Measurements from ENCODE around the genes YJEFN3 and ZNF43.

GRCh38 chr19:19429105-19429643 lies 23.7 kb downstream of the GATAD2A start:
- PRO-cap, result no peak

DNA sequence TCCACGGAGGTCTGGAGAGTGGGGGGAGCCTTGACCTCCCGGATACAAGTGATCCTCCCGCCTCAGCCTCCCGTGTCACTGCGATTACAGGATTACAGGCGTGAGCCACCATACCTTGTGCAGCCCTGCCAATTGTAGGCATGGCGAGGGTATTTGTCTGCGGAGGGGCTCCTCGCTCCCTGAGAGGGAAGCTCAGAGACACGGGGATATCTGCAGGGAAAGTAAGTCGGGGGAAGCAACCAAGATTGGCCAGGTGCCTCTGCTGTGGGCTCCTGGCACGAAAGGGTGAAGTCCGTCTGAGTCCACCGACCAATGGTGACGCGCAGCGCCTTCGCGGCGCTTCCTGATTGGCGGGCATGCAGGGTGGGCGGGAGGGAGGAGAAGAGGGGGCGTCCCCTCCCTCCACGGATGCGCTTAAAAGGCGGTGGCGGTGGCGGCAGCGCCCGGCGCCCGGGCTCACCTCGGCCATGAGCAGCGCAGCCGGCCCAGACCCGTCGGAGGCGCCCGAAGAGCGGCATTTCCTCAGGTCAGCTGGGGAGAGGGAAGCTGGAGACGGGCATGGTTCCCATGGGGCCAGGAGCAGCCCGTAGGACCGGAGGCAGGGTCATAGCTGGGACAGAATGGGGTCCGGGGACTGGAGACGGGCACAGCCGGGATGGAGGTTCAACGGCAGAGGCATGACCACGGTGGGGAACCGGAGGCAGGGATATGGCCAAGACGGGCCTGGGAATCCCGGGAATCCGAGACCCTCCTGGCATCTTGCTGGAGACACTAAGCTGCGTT lies at the start of gene YJEFN3:
Gene YJEFN3, plus strand, starts transcription at position 446 of the 783 bp plus-strand sequence.
- PRO-cap, result no peak

DNA sequence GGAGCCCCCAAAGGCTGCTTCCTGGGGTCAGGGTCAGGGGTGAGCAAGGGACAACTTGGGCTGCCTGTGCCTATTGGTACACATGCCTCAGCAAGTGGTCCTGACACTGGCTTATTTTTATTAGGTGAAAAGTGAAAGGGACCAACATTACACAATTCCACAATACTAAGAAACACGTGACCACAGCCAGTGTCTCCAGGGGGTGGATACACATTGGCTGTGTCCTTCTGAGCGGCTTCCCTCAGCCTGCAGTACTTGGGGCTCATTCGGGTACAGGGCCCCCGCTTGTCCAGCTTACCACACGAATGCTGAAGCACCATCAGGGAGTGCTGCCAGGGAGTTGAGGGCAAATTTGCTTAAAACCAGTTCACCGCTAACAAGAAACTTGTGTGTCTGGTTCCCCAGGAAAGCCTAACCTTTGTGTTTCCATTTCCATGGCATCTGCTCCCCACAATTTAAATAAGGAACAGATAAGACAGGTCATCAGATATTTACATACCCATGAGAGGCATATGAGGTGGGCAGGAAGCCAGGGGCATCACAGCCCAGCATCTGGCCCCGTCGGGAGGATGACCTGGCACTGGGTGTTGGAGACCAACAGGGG lies 23.3 kb downstream of the PBX4 start:
- PRO-cap, result no peak

GRCh38 chr19:19642430-19643497 lies 693 bp downstream of the GMIP start:
- PRO-cap, result bidirectional peak, plus-strand start at chr19:19642988, minus-strand start at chr19:19642923; bidirectional peak, plus-strand start at chr19:19643312, minus-strand start at chr19:19643247

GRCh38 chr19:19643846-19644380 lies 456 bp upstream of the GMIP start:
- PRO-cap, result no peak

DNA sequence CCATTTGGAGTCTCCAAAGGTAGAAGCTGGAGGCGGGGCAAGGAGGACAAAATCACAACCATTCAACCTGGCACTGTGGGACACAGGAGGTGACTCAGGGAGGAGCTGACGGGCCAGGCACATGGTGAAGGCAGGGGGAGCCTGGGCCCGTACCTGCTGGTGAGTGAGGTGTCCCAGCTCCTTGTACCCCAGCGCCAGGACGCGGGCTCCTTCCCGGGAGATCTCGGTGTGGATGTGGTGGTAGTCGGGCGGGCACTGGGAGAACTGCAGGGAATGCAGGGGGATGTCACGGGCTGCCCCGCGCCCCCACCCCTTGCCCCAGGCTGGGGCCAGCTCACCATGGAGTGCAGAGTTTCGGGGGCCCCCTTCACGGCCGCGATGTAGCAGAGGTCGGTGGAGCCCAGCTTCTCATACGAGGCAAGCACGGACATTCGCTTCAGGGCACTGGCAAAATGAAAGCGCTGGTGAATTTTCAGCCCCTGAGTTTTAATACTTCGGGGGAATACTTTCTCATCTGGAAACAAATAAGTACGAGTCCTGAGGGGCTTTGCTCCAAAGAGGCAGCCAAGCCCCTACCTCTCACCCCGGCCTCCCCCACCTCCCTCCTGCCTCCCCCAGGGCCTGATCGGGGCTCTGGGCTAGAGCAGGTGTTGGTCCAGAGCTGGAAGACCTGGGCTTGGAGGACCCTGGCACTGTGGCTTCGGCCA lies 9.7 kb downstream of the ATP13A1 start:
- PRO-cap, result no peak

DNA sequence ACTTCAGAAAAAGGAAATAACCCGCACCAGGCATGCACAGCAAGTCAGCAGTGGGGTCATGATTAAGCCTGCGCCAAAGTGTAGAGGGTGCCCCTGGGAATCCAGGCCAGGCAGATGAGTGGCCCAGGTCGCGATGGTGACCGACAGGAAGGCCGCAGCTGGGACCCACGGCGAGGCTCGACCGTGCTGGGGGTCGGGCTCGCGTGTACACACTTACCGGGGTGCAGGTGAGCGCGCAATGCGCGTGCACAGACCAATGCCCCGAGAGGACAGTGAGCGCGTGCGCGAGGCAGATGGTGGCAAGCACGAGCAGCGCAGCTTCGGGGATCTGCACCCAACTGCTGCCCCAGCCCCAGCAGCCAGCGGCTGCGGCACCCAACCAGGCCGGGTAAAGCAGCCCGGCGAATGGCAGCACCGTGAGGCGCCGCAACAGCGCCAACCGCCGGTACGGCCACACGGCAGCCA lies 390 bp downstream of the ATP13A1 start:
- PRO-cap, result unidirectional peak, plus-strand start at position 62 of the sequence; bidirectional peak, plus-strand start at position 272 of the sequence, minus-strand start at position 211 of the sequence; bidirectional peak, plus-strand start at position 382 of the sequence, minus-strand start at position 407 of the sequence

DNA sequence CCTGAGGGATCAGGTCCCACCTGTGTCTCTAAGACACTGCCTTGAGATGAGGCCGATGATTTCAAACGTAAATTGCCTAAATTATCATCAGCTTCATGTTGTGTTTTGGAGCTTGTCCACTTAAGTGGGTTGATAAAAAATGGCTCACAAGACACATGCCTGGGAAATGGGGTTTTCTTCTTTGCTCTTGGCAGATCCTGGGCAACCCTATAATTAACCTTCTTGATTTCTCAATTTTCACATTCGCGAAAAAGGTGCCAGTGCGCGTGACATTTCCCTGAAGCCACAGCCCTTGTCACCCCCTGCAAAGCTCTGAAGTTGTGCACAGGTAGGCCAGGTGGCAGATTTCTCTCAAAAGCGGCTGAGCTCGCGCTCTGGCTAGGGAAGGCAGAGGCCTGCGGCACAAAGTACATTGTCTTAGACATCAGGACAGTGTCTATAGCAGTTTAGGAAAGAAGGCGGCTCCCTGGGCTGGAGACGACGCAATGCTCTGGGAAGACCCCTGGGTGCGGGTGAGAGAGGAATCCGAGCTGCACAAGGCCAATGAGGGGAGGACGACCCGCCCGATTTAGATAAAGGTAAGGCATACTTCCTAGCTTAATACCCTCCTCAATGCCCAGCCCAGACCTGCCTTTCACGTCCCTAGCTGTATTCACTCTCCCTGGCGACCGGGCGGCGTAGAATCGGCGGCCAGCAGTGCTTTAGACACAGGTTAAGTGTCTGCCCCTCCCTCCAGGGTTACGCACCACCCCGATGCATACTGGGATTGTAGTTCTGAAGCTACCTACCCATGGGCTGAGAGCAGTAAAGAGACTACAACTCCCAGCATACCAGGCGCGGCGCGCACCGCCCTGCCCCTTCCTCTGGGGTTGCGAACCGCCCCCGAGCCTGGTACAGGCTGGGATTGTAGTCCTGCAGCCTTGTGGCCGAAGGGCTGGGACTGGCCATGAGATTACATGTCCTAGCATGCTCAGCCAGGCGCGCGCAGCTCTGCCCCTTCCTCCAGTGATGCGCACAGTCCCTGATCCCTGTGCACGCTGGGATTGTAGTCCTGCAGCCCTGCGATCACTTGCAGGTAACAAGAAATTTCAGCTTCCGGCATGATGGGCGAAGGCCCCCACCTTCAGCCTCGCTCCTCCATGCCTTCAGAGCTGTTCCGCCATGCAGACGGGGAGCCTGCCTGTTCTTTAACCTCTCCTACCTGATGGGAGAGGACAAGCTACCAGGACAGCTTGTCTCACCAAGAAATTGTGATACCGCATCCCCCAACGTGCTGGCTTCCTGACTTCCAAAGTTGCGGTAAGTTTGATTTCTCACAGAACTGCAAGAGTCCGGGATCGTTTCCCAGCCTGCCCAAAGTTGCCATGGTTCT lies 43.3 kb upstream of the ZNF14 start:
- PRO-cap, result bidirectional peak, plus-strand start at position 904 of the sequence, minus-strand start at position 669 of the sequence; unidirectional peak, plus-strand start at position 1,148 of the sequence

DNA sequence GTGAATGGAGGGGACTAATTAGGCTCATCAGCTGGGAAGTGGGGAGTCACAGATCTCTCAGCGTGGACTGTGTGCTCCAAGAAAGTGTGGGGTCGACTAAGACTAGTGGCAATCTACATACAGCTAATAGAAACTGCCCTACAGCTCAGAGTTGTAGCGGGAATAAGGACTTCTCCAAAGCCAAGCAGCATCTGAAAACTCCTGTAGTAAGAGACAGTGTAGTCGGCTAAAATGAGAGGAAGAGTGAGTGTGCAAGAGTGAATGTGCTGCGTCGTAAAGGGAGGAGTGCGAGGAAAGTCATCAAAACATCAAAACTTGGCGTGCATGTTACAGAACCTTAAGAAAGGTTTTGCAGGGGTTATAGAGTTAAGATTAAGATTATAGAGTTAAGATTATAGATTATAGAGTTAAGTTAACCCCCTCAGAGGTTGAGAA lies 46.6 kb upstream of the ZNF737 start:
- PRO-cap, result no peak

DNA sequence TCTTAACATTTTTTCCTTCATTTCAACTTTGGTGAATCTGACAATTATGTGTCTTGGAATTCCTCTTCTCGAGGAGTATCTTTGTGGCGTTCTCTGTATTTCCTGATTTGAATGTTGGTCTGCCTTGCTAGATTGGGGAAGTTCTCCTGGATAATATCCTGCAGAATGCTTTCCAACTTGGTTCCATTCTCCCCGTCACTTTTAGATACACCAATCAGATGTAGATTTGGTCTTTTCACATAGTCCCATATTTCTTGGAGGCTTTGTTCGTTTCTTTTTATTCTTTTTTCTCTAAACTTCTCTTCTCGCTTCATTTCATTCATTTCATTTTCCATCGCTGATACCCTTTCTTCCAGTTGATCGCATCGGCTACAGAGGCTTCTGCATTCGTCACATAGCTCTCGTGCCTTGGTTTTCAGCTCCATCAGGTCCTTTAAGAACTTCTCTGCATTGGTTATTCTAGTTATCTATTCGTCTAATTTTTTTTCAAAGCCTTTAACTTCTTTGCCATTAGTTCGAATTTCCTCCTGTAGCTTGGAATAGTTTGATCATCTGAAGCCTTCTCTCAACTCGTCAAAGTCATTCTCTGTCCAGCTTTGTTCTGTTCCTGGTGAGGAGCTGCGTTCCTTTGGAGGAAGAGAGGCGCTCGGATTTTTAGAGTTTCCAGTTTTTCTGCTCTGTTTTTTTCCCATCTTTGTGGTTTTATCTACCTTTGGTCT lies 29.0 kb downstream of the ZNF626 start:
- PRO-cap, result no peak

DNA sequence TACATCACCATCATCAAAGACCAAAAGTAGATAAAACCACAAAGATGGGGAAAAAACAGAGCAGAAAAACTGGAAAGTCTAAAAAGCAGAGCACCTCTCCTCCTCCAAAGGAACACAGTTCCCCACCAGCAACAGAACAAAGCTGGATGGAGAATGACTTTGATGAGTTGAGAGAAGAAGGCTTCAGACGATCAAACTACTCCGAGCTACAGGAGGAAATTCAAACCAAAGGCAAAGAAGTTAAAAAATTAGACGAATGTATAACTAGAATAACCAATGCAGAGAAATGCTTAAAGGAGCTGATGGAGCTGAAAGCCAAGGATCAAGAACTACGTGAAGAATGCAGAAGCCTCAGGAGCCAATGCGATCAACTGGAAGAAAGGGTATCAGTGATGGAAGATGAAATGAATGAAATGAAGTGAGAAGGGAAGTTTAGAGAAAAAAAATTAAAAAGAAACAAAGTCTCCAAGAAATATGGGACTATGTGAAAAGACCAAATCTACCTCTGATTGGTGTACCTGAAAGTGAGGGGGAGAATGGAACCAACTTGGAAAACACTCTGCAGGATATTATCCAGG lies 32.7 kb downstream of the ZNF66 start:
- PRO-cap, result no peak

DNA sequence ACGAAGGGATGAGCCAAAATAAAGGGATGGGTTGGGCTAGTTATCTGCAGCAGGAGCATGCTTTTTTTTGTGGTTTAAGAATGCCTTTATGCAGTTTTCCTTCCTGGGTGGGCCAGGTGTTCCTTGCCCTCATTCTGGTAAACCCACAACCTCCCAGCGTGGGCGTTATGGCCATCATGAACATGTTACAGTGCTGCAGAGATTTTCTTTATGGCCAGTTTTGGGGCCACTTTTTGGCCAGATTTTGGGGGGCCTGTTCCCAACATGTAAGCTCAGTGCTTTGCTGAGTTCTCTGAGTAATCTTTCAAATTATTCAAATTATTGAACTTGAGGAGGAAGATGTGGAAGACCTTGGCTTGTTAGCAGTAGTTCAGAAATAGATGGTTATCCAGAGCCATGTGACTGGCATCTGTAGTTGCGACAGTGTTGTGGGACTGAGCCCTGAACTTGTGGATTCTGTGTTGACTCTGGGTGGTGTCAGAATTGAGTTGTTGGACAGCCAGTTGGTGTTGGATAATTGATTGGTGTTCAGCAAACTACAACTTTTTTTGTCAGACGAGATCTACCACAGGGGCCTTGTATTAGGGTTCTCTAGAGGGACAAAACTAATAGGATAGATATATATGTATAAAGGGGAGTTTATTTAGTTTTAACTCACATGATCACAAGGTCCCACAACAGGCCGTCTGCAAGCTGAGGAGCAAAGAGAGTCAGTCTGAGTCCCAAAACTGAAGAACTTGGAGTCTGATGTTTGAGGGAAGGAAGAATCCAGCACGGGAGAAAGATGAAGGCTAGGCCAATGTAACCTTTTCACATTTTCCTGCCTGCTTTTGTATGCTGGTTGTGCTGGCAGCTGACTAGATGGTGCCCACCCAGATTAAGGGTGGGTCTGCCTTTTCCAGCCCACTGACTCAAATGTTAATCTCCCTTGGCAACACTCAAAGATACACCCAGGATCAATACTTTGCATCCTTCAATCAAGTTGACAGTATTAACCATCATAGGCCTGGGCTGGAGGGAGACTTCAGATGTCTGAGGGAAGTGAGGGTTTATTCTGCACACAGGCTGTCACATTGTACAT lies 22.2 kb downstream of the ZNF493 start:
- PRO-cap, result no peak

- PRO-cap, result no peak
Observed at GRCh38 chr19:21440191-21440857, 43.4 kb downstream of the ZNF493 start.

GRCh38 chr19:21510575-21510965 lies 5.2 kb downstream of the ZNF429 start:
- PRO-cap, result no peak

- PRO-cap, result bidirectional peak, plus-strand start at chr19:21836313, minus-strand start at chr19:21836148
Observed at GRCh38 chr19:21835729-21836457, at the start of gene ZNF43. Gene ZNF43, minus strand, starts transcription at chr19:21836182.

DNA sequence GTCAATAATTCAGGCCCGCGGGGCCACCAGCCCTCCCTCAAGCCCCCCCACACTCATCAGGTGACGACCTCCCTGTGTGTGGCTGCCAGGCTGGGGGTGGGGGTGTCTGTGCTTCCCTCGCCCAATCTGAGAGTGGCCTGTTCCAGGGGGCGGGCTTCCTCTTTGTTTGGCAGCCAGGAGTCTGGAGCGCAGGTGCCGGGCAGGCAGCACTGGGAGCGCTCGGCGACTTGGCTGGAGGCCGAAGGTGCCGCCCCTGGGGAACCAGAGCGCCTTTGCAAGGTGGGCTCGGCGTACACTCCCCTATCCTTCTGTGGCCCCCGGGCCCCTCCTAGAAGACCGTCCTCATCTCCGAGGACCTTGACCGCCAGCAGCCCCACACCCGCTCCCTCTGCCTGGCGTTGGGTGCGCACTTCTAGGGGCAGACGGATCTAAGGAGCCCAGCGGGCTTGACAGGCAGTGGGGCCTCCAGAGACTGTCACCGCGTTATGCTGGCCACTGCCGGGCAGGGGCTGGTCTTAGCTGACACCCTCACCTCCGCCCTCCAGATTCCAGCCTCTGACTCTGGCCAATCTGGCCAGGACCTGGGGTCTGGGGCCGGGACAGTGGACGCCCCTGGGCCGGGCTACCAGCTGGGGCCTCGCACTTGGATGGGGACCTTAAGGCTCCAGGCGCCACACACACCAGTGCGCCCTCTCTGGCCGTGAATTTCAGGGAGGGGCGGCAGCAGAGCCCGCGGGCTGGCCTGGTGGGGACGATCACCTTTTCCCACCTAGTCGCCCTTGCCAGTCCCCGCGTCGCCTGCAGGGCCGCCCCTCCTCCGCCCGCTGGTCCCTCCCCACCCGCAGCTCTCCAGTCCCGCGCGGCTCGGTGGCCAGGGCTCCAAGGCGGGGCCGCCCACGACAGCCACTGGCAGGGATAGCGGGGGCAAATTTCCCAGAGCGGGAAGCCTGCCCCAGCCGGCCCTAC lies 5.7 kb upstream of the ZNF98 start:
- PRO-cap, result no peak

- PRO-cap, result no peak
Observed at GRCh38 chr19:22529841-22530071, 104.4 kb upstream of the ZNF492 start.

DNA sequence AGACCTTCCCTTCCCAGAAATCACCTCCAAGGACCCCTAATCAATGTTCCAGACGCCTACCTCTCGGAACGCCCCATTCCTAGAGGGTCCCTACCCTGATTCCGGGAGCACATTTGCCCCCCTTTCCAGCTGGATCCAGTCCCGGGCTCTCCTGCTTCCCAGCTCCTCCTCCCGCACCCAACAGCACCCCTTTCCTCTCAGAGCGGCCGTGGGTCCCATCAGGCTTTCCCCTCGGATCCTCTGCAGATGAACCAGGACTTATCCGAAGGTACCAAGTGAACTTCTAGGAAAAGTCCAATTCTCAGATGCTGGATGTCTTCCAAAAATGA lies 101.2 kb upstream of the ZNF492 start:
- PRO-cap, result no peak

GRCh38 chr19:23471257-23471600 lies 76.0 kb upstream of the ZNF91 start:
- PRO-cap, result no peak

GRCh38 chr19:23549371-23550130 lies 137.5 kb downstream of the ZNF675 start:
- PRO-cap, result no peak

Data from SEM (cell line).